Cardiac atrium fibroblast (primary cell): ENCODE measurements around a stretch of chr5.

DNA sequence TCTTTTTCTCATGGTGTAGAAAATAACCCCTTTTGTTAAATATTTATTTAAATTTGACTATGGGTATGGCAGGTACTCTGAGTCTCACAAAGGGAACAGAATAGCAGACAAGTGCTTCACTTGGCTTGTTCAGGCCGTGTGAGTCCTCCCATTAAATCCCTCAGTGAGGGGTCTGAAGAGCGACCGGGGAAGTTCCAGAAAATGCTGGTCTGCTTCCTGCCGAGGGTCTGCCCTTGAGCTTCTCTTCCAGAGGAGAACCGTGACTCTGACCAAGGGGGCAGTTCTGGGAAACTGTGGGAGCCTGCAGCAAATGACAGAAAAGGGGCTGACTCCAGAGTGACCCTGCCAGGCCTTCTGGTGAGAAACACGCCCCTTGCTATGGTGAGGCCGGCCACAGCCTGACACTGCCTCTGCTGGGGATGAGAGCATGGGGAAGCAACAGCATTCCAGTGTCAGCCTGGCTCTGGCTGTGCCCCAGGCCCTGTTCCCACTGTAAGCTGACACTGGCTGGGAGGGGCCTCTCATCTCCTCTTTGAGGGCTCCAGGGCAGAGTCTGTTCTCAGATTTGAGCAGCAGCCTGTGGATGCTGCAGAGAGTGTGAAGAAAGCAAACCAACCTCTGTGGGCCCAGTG lies 179.9 kb upstream of the IL12B start:
- RAMPAGE, long total RNA = no peak

DNA sequence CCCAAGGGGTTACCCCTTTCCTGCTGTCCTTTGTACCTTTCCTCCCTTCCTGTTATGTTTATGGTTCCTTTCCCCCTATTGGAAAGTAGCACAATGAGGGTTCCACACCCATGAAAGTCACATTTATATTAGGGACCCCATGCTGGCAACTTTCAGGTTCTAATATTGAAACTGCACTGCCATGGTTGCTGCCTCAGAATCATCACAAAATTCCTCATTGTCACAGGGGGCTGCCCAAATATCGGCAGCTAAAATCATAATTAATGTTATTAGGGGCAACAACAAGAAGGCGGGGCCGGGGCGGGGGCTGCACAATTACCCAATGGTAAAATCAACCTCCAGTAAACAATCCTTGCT lies 123.6 kb upstream of the ADRA1B start:
- RAMPAGE, long total RNA = no peak

DNA sequence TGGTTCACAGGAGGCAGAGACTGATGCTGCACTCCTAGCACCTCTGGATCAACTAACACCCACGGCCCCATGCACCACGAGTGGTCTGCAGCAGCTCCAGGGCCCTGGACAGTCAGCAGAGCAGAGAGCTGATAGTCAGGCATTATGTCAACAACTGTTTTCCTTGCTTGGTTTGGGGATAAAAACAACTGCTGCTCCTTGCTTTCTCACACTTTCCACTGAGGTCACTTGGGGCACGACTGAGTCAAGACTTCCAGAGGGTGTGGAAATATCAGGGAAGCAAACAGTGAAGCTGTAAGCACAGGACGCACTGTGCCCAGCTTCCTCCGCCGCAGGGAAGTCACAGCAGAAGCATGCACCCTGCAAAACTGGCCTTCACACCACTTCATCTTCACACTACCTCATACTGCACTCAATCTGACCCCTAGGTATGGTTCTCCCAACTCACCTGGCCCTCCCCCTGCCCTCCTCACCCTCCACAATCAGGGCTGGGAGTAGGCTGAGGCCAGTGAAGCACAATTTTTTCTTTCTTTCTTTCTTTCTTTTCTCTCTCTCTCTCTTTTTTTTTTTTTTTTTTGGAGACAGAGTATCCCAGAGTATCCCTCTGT lies 96.2 kb upstream of the ADRA1B start:
- RAMPAGE, long total RNA = no peak

- RAMPAGE, long total RNA = no peak
Measured at GRCh38 chr5:159911237-159911648, 5.0 kb upstream of the ADRA1B start.

DNA sequence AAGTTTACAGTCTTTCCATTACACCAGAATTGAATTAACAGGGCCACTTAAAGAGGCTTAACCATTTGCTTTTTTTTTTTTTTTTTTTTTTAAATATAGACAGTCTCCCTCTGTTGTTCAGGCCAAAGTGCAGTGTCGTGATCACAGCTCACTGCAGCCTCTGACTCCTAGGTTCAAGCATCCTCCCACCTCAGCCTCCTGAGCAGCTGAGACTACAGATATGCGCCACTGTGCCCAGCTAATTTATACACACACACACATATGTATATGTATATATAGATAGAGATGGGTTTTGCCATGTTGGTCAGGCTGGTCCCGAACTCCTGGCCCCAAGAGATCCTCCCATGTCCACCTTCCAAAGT lies 1.3 kb upstream of the TTC1 start:
- RAMPAGE, long total RNA = no peak

DNA sequence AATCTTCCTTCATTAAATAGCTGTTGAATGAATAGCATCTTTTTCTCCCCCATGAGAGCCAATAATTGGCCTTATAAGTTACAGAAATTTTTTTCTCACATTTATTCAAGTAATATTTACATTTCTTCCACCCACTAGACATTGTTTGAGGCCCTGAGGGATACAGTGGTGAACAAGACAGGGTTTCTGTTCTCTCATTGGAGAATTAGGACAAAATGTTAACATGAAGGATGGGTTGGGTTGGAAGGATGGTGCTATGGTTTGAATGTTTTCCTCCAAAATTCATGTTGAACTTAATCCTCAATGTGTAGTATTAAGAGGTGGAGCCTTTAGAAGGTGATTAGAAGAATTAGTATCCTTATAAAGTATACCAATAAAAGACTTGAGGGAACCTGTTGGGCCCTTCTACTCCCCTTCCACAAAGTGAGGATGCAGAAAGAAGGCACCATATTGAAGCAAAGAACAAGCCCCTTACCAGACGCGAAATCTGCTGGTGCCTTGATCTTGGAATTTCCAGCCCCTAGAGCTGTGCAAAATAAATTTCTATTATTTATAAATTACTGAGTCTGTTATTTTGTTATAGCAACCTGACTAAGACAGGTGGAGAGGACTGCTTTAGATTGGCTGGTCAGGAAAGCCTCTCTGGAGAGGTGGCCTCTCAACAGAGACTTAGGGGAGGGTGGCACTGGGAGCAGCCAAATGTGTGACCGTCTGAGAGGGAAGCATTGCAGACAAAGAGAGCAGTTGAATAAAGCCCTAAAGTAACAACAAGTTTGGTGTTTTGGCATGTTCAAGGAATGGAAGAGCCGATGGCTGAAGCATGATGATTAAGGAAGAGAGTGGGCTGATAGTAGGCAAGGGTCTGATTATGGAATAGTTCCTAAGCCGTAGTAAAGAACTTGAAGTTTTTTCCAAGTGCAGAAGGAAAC lies 9.1 kb downstream of the TTC1 start:
- RAMPAGE, long total RNA = no peak

GRCh38 chr5:160036161-160036585 lies 27.2 kb downstream of the TTC1 start:
- RAMPAGE, long total RNA = no peak

GRCh38 chr5:160061643-160062004 lies 52.7 kb downstream of the TTC1 start:
- RAMPAGE, long total RNA = no peak

- RAMPAGE, long total RNA = no peak
Measured at GRCh38 chr5:160118123-160119292, 742 bp downstream of the PWWP2A start.

DNA sequence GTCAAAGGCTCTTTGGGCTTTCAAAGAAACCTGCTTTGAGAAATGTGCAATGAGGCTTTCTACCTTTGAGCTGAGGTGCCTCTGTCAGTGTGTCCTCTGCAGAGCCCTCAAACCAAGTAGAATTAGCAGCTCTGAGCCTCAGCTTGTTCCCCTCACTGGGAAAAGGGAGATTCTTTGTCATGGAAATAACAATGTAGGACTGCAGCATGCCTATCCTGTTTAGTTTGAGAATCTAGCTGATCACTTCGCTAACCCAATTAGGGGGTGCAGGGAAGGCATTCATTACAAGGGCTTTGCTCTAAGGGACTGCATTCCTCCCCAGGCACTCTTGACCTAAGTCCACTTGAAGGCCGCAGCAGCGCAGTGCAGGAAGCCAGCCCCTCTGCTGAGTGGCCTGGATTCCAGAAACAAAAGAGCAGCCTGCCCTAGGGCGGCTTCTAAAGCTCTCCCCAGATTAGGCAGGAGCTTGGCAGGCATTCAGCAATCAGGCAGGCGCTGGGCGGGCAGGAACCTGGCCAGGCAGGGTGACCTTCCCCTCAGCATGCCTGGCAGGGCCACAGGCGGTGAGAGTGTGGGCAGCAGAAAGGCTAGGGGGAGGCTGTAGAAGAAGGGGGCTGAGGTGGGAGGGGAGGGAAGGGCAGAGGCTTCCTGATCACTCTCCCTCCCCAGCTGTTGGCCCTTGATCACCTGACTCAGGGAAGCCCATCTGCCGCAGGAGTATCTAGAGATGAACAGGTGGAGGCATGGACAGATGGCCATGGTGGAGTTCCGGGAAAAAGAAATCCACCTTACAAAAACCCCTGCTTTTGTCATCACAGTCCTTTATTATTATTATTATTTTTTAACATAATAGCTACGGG lies 24.8 kb downstream of the CCNJL start:
- RAMPAGE, long total RNA = no peak

GRCh38 chr5:160370232-160370502 lies 259 bp downstream of the C1QTNF2 start:
- RAMPAGE, long total RNA = no peak

DNA sequence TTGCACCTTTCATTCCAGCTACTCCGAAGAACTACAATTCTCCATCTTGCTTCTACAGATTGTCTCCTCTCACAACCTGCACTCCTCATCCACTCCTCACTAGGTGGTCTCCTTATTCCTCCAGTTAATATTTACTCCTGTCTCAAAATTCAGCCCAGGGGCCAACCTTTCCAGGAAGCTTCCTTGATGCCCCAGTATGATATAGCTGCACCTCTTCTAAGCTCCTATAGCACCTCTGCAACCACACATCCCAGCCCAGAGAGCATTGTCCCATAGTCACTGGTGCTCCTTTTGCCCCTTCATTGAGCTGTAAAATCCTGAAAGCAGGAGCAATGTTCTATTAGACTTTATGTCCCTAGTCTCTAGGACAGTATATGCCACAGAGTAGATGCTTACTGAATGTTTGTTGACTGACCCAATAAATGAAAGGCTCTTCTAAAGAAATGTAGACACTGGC lies 205.4 kb downstream of the PTTG1 start:
- RAMPAGE, long total RNA = no peak

DNA sequence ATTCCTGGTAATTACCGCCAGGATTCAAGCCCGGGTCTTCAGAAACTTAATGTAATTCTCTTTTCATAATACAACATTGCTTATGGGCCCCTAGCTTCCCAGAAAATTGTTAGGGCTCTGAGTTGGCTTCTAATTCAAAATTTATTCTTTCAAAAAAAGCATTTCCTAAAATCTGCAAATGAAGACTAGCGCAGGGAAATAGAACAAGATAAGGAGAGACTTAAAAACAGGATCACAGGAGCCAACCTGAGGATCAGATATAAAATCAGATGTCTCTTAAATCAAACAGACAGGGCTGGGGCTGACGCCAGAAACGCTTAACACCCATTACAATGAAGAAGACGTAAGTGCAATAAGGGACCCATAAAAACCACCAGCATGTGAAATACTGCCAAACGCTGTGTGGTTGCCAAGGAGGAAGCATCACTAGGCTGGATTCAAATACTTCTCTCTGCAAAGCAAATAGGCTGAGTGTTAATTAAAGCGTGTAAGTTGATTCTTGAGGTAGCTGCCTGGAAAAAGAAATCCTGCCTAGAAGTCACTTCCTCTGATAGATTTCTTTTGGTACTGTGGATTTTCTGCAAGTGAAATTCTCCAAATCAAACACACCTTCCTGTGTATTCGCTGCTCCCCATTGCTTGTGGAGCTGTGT lies 74.4 kb upstream of the ATP10B start:
- RAMPAGE, long total RNA = no peak

DNA sequence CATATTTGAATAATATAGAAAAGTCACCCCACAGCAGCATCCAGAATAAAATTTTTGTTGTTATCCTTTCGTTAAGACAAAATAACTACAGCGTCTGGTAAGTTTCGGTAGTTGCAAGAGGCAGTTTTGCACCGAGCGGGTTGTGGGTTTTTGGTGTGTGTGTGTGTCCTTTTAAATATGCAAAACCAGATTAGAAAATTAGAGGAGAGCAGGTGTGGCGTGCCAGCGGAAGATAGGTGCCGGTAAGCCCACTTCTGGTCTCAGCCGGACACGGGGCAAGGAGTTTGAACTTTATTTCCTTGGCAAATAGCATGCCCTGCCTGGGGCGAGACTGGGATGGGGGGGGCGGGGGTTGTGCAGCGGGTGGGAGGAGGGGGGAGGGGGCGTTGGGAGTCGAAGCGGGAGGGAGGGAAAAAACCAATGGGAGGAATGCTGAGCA lies 356 bp upstream of the GABRB2 start:
- RAMPAGE, long total RNA = no peak

GRCh38 chr5:166073938-166074299 lies 904.9 kb upstream of the TENM2 start:
- RAMPAGE, long total RNA = no peak

GRCh38 chr5:167819376-167819739 lies 472.1 kb upstream of the WWC1 start:
- RAMPAGE, long total RNA = no peak

DNA sequence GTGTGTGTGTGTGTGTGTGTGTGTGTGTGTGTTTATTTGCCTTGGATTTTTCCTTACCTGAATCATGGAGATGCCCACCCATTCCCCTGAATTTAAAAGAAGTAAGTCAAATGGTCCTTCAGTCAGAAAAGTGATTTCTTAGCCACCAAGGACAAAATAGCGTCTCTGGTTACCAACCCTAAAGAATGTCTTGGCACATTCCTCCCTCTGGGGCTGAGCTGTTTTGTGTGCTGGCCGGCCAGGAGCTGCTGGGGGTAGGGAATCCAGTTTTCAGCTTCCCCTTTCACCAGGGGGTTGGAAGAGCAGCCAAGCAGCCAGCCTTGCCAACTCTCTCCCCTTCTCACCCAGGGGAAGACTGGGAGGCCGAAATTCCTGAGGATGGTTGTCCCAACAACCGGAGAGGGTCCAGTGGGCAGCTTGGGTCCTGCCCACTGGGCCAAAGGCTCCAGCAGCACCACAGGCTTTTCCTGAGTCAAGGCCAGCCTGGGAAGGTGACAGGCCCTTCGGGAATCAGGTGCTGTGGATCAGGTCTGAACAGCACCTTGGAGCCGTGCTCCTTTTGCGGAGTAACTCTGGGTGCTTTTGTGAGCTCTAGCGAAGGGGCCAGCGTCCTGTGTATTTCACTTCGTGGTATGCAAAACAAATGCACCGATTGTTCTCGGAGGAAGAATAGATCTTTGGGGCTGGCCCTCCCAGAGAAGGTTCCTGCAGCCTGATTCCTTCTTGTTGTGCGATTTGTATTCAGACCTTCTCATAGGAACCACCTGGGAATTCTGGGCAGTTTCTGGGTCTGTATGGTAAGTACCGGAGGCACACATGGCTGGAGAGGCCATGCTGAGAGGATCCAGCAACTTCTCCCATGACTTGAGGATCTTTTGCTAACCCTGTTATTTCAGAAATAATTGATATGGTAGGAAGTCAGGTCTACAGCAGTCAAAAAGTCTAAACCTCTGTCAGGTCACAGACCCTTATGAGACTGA lies 4.3 kb downstream of the WWC1 start:
- RAMPAGE, long total RNA = no peak

DNA sequence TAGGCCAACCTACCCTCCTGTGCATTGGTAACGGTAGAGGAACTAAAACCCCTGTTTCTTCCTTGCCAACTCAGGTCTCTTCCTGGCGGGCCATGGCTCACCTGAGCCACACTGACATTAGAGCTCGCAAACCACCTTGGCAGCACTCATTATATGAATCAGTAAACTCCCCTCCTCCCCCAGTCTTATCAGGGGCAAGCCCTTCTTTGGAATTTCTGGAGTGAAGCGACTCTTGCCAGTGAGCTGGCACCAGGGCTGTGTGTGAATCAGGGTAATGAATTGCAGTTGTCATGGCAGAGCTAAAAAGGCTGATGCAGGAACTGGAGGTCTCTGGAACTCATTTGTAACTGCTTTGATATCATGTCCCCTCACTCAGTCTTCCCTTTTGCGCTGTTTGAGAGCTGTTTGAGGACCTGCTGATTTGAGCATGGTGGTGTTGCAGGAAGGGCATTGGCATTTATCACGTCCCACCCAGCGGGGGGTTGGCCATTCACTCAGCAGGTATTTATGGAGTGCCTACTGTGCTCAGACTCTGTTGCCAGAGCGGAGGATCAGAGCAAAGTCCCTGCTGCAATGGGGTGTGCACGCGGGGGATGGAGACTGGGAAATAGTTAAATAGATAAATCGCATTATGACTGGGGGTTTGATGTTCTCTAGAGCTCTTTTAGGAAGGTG lies 10.5 kb downstream of the WWC1 start:
- RAMPAGE, long total RNA = no peak

GRCh38 chr5:168408394-168409004 lies 77.8 kb upstream of the RARS1 start:
- RAMPAGE, long total RNA = no peak

GRCh38 chr5:168681458-168682000 lies 102.4 kb upstream of the PANK3 start:
- RAMPAGE, long total RNA = no peak